Fibroblast of the aortic adventitia (primary cell): ENCODE data around the gene USPL1.

- CAGE, long polyA plus RNA: no peak
Observed at GRCh38 chr13:27954984-27955507, 14.1 kb downstream of the CDX2 start.

DNA sequence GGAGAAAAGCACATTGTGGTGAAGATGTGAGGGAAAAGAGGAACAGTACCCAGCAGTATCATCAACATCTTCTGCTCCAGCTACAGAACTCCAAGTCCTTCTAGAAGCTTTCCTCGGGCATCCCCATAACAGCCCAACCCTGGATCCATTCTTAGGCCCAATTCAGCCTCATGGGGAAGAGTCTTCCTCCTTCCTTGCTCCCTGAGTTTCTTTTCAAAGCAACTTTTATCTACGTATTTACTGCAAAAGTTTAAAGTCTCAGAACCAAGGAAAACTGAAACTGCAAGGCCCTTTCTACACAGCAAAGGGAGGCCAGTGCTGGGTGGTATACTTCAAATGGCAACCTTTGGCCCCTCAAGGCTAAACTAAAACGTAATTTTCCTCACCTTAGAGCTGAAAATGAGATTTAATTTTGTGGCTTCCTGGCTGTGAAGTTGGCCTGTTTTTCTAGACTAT lies 5.7 kb downstream of the CDX2 start:
- CAGE, long polyA plus RNA: no peak

DNA sequence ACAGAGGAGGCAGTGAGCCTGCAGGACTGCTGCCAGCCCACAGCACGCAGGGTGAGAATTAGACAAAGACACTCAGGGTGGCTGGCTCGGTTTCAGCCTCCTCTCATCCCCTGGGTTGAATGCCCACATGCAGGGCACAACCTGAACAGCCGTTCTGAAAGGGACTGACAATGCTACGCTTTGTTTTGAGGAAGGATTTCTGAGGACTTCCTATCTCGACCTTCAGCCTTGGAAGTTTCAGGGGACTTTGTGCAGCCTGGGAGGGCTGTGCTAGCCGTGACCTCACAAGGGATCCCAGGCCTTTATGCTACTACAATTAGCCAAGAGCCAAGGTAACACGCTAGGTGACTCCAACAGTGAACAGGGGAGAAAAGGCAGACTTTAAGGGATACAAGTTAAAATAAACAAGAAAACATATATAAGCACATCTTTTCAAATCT lies 34.4 kb upstream of the URAD start:
- CAGE, long polyA plus RNA: no peak

DNA sequence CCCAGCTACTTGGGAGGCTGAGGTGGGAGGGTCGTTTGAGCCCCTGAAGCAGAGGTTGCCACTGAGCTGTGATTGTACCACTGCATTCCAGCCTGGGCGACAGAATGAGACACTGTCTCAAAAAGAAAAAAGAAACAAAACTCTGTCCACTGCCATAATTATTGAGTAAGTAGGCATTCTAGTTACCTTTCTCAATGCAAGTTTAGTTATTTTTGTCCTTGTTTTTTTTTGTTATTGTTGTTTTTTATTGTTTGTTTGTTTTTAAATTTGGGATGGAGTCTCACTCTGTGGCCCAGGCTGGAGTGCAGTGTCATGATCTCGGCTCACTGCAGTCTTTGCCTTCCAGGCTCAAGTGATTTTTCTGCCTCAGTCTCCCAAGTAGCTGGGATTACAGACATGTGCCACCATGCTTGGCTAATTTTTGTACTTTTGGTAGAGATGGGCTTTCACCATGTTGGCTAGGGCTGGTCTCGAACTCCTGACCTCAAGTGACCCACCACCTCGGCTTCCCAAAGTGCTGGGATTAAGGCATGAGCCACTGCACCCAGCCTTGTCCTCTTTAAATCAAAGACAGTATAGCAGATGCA lies 57.0 kb downstream of the PAN3 start:
- CAGE, long polyA plus RNA: no peak

GRCh38 chr13:28505385-28506039 lies 10.6 kb upstream of the FLT1 start:
- CAGE, long polyA plus RNA: no peak

GRCh38 chr13:28693522-28694147 lies 25.1 kb downstream of the SLC46A3 start:
- CAGE, long polyA plus RNA: no peak

GRCh38 chr13:29508426-29509076 lies 86.9 kb downstream of the SLC7A1 start:
- CAGE, long polyA plus RNA: no peak

DNA sequence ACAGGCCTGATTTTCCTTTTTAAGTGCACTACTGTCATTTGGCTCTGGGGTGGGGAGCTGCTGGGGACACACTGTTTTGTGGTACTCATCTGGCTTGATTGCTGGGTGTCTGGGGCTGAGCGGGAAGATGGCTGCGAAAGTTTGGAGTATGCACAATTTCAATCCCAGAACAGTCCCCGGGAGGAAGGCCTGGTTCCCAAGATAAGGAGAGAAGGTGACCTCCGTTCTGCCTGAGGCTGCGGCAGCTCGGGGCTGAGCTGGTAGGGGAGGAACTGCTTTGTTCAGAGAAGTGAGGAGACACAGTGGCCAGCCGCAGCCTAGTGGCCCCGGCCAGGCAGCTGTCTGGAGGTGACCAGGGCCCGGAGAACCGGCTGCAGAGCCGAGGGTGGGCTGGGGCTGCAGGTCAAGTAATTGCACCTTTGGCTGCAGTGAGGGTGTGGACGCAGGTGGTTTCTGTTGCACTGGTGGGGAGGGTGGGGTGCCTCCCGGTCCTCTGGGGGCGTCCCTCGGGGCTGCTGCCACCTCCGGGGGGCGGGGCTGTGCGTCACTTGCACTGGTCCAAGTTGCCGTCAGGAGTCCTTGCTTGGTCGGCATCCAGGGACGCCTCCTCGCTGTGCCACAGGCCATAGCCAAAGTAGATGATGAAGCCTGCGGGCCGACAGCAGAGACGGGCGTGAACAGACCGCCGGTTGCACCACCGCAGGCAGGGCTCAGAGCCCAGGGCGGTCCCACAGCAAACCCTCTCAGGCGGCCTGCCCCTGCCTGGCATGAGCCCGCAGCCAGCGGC lies 81.4 kb downstream of the SLC7A1 start:
- CAGE, long polyA plus RNA: no peak

DNA sequence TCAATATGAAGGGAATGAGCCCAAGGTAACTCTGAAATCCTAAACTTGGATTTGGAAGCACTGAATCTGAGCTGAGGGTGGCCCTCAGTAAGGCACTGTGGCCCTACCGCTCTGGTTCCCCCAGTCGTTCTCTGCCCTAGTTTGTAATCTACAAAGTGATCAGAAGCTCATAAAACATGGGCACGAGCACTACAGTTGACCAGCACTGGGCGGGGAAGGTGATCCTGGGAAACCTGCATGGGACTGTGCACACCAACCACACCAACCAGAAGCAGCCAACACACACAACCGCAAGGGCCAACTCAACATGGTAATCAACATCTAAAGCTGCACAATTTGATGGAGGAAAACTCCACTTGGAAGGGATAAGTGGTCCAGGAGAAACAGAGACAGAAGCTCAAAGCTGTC lies 22.9 kb downstream of the SLC7A1 start:
- CAGE, long polyA plus RNA: no peak

GRCh38 chr13:29685209-29685813 lies 89.8 kb upstream of the SLC7A1 start:
- CAGE, long polyA plus RNA: no peak

DNA sequence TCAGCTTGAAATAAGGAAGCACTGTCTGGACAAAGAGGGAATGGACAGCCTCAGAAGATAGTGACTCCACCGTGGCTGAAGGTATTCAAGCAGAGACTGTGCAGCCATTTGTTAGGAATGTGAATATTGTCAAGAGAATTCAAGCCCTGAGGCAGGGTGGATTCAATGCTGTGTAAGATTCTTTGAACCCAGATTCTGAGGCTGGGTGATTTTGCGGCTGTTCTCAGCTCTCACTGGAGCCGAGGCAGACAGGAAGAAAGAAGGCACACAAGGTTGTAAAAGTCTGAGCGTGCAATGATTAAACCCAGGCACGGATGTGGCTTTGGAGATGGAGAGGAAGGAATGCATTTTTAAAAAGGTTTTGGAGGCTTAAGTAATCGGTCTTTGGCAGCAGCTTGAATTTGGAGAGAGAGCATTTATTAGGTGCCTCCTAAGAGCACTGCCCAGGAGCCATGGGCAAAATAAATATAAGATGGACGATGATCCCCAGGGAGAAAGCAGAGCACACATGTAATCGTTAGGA lies 187.9 kb downstream of the KATNAL1 start:
- CAGE, long polyA plus RNA: no peak

DNA sequence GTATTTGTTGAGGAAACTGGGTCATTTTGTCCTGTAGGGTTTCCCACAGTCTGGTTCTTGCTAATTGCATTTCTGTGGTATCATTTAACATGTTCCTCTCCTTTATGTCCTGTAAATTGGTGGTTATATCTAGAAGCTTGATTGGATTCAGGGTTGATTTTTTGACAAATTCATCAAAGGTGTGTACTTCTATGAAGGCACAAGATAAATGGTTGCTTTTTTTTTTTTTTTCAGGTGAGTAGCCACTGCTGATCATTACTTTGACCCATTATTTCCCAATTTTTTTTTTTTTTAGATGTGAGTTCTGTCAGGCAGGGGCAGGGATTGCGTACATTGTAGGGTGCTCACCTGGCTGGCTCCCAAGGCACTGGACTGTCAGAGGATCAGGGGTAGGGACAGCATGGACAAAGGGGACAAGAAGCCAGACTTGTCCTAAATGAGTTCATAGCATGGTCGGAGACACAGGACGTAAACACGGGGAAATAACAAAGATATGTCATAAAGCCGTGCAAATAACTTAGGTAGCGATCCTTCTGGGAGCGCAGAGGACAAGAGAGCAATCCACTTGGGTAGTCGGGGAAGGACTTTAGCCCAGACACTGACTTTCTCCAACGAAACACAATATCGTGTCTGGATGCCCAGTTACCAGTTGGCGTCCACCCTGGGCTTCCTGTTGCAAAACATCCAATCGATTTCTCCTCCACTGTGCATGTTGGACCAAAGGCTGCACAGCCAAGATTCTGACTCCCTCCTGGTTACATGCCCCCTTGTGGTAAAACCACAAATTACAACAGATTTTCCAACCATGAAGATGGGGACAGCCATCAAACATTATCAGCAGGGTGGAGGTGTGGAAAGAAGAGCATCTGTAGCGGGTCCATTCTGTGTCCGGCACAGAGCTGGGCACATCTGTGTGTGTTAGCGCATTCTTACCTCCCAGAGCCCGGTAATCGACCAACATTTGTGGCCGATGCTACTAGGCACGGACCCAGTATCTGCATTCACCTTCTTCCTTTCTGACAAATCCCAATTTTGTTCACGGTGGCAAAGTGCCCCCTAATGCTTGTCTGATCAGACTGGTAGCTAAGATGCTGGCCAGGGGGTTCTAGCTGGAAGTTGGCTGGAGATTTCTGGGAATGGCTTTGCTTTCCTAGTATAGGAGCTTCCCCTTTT lies 27.5 kb upstream of the KATNAL1 start:
- CAGE, long polyA plus RNA: no peak

GRCh38 chr13:30376642-30377506 lies 45.4 kb upstream of the UBE2L5 start:
- CAGE, long polyA plus RNA: no peak

DNA sequence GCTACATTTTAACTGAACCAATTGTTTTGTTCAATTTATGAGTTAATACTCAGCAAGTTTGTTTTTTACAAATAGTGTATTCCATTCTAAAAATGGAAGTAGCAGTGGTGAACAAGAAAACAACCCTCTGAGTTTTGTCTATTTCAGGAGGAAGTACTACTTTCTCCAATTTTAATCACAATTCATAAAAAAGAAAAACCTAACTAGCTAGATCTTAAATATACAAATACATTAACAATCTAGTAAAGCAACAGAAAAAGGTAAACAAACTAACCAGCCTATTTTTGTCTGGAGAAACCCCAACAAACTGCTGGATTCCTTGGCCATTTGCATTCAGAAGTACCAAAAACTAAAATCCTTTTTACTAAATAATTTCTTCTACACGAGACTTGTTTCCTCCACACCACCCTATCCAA lies 1.3 kb upstream of the USPL1 start:
- CAGE, long polyA plus RNA: no peak

GRCh38 chr13:30617639-30618679 lies at the start of gene USPL1:
TSS of gene USPL1 (plus strand) at chr13:30617920.
- CAGE, long polyA plus RNA: no peak

GRCh38 chr13:30622646-30623394 lies 5.1 kb downstream of the USPL1 start:
- CAGE, long polyA plus RNA: no peak

GRCh38 chr13:30689996-30691331 lies 44.9 kb upstream of the ALOX5AP start:
- CAGE, long polyA plus RNA: no peak

DNA sequence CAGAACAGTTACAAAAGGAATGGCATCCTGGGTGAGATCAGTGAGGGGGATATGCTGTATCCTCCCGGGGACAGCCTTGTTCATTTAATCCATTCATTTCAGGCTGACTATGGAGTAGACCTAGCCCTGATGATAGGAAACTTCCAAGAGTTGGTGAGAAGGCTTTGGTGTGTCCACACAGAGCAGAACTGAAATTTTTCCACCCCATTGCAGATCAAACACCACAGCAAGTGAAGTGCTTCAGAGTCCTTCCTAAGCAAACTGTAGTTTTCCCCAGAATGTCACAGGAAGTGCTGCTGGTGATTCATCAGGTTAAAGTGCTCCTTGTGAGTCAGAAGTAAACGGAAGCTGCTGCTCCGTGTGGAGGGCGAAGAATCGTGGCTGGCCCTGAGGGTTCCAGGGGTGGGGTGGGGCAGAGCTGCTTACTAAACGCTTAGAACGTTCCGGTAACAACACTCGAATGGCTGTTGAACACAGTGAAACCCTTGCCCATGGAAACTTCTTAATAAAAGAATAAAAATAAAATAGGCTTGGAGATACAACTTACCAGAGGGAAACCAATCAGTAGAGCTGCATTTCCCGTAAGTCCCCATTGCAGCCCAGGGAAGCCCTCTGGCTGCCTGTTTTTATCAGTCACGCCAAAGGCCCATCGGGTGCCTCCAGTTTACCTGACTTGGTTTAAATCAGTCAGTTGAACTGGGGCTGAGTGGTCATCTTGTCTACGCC lies 113.3 kb downstream of the TEX26 start:
- CAGE, long polyA plus RNA: no peak

DNA sequence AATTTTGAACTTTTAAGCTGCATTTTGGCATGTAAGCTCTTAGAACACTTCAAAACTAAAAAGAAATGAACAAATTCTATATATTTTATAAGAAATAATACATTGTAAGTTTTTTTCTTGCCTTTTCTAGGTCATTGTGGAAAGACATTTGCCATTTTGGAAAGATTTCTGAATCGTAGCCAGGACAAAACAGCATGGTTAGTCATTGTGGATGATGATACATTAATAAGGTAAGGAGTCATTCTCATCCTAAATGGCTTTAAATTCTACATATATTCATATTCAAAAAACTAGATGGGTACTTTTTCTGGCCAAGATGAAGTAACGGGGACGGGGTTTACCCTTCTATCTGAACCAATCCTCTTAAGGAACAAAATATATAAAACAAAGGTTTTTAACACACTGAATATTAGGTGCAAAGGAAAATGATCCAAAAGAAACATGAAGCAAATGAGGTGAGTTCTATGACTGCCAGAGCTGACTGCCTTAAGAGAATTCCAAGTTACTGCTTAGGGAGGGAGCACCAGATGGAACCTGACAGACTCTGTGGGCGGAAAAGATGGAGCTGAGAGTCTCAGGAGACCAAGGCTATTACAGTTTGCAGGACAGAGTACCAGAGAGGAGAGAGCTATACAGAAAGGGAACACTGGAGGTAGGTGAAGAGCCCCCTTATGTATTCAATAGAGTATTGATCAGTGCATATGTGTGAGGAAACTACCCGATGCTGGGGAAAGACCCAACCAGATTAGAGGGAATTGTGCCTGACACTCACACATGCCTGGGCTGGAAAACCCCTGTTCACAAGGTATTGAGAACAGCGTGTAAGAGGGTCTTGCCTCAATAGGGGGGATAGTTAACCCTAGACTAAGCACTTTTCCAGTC lies 87.1 kb downstream of the B3GLCT start:
- CAGE, long polyA plus RNA: no peak

DNA sequence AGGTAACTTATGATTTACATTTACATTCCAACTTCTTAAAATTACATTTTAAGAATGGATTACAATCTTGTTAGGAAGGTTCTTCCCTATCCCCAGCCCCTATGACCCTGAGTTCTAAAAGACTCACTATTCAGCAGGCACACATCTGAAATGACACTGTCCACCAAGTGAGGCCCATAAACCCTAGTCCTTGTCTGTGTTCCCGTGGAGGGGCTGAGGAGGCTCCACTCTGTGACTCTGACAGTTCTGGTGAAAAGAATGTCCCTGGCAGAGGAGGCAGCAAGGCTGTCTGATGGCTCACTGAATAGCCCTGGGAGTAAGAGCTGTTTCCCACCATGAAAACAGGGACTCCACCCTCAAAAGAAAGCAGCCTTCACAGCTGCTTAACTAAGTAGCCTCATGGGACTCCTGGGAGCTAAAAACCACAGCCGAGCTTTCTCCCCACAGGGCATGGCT lies 135.3 kb upstream of the FRY start:
- CAGE, long polyA plus RNA: no peak